Type B pancreatic cell (in vitro differentiated cells): ENCODE results near the genes LONP1, CATSPERD, PRR22, VMAC and DENND1C.

DNA sequence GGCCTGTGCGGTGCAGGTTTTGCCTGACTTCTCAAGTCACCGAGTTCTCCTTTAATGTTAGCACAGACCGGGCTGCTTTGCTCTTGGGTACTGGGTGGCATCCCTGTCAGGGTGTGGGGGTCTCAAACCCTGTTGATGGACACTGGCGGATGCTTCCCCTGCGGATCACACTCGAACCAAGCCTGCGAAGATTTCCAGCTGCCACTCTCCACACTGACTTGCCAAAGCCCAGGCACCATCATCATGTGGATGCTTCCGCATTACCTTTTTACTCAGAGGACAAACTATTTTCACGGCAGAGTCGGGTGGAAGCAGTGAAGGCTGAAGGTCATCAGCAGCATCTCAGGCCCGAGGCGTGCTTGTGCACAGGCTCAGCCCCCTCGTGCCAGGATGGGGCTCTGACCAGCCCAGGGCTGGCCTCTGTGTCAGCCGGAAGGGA, 11.3 kb downstream of the MICOS13 start:
- PRO-cap, result no peak

GRCh38 chr19:5686226-5687551, 3.4 kb upstream of the RPL36 start:
- PRO-cap, result unidirectional peak, plus-strand start at chr19:5686887; unidirectional peak, minus-strand start at chr19:5687122; unidirectional peak, minus-strand start at chr19:5687179

DNA sequence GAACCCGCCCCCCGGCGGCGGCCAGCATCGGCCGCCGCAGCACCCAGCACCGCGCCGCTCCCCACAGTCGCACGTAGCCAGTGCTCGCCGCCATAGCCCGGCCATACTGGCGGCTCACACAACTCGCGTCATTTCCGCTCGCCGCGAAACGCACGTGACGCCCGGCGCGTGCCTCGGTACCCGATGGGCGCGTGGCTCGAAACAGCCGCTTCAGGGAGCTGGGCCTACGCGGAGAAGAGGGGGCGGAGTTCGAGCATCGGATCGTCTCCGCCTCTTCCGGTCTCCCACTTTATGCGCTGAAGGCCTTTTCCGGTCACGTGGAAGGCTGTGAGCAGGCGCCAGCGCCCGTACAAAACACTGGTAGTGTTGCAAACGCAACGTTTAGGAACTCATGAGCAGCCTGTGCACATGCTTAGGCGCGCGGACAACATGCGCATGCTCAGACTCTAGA, at the start of gene LONP1:
Gene LONP1 (minus strand): TSS at position 108 of the 451 bp plus-strand sequence.
- PRO-cap, result bidirectional peak, plus-strand start at position 176 of the sequence, minus-strand start at position 105 of the sequence; bidirectional peak, plus-strand start at position 312 of the sequence, minus-strand start at position 263 of the sequence

DNA sequence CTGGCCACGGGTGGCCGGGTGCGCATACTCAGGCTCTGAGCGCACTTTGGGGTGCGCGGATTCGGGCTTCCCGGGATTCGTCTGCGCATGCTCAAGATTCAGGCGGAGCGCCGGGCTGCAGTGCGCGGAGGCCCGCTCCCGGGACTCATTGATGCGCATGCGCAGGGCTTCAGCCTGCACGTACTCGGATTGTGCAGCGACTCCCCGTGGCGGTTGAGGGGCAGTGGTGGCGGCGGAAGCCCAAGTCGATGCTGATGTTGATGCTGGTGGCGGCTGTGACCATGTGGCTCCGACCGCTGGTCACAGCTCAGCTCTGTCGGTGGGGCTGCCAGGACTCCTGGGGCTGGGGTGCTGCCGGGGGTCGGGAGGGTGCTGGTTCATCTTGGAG, at the start of gene CATSPERD:
Gene CATSPERD (plus strand): TSS at position 148 of the 388 bp plus-strand sequence.
- PRO-cap, result no peak

DNA sequence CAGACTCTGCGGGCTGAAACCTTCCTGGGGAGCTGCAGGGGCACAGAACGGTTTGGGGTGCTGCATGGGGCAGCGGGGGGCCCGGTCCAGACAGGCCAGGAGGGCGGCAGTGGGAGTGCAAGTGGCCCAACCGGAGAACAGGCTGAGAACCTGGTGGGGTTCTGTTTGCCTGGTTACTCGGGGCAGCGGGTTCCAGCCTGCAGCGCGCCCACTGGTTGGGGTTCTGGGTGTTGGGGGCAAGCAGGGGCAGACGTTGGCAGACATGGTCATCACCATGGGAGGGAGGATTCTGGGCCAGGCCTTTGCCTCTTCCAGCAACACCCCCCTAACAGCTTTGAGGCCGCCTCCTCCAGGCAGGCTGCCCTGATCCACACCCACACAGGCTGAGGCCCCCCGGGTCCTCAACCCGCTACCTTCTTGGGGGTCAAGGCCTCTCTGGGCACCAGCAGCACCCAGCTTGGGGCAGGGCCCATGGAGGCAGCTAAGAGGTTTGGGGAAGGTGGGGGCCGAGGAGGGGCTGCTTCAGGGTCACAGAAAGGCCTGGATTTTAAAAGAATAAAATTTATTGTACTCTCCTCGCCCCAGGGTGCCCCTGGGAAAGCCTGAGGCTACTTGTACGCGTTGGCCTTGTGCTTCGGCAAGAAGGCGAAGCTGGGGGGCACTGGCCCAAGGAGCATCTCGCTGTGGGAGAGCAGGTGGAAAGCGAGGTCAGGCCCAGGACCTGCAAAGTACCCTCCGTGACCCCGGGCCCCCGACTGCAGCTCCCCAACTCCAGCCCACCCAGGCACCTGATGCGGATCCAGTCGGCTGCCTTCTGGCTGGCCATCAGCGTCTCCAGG, at the start of gene PRR22:
Gene PRR22 (minus strand): TSS at position 152 of the 839 bp plus-strand sequence.
- PRO-cap, result no peak

DNA sequence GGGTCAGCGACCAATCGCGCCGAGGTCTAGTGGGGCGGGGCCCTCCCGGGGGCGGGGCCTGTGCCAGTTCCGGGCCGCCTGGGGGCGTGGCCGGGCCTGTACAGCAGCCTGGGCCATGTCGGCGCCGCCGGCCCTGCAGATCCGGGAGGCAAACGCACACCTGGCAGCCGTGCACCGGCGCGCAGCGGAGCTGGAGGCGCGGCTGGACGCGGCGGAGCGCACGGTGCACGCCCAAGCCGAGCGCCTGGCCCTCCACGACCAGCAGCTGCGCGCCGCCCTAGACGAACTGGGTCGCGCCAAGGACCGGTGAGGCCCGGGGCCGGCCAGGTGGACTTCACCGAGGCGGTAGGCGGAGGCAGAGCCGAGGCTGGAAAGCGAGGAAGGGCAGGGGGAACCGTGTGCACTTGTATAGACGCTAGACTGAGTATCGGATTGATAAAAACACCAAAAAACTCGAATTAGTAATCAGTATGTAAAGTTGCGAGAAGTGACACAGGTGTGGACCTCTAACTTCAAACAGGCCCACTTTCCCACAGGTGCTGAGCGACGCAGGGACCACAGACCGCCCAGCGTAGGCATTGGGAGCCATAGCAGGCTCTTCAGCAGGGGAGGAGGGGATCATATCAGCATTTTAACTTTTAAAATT, at the start of gene VMAC:
Gene VMAC (plus strand): TSS at position 97 of the 646 bp plus-strand sequence.
- PRO-cap, result unidirectional peak, plus-strand start at position 66 of the sequence; unidirectional peak, plus-strand start at position 138 of the sequence

DNA sequence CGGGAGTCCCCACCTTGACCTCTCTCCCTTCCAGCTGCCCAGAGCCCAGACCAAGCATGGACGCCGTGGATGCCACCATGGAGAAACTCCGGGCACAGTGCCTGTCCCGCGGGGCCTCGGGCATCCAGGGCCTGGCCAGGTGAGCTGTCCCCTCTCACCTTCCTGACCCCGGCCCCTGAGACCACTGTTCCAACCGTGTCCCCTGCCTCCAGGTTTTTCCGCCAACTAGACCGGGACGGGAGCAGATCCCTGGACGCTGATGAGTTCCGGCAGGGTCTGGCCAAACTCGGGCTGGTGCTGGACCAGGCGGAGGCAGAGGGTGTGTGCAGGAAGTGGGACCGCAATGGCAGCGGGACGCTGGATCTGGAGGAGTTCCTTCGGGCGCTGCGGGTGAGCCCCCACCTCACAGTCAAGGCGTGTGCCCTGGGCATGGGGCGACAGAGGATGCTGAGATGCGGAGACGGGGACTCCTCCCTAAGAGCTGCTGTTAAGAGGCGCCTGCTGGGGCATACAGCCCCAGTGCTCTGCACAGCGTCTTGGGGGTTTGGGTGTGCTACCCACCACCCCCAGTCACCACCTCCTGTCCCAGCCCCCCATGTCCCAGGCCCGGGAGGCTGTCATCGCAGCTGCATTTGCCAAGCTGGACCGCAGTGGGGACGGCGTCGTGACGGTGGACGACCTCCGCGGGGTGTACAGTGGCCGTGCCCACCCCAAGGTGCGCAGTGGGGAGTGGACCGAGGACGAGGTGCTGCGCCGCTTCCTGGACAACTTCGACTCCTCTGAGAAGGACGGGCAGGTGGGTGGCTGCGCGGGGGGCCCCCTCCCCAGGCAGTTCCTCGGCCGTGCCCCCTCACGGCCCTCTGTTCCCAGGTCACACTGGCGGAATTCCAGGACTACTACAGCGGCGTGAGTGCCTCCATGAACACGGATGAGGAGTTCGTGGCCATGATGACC, 574 bp downstream of the CAPS start:
- PRO-cap, result no peak

DNA sequence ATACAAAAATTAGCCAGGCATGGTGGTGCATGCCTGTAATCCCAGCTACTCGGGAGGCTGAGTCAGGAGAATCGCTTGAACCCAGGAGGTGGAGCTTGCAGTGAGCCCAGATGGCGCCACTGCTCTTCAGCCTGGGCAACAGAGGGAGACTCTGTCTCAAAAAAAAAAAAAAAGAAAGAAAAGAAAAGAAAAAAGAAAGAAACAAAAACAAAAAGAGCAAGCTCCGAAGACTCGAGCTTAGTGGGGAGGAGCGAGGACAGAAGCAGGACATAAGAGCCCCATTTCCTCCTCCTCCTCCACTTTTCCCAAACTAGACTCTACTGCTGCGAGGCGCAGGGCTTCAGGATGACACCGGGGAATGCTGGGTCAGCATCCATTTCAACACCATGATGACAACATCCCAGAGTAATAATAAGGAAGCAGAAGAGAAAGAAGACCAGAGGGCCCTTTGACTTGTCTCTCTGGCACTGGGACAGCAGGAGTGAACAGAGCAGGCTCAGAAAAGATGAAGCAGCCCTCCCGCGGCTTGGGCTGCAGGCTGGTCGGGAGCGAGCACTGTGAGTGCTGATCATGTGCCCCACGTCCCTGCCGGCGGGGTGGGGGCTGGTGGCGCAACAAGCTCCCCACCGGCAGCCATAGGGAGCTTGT, 30.7 kb downstream of the RANBP3 start:
- PRO-cap, result no peak

DNA sequence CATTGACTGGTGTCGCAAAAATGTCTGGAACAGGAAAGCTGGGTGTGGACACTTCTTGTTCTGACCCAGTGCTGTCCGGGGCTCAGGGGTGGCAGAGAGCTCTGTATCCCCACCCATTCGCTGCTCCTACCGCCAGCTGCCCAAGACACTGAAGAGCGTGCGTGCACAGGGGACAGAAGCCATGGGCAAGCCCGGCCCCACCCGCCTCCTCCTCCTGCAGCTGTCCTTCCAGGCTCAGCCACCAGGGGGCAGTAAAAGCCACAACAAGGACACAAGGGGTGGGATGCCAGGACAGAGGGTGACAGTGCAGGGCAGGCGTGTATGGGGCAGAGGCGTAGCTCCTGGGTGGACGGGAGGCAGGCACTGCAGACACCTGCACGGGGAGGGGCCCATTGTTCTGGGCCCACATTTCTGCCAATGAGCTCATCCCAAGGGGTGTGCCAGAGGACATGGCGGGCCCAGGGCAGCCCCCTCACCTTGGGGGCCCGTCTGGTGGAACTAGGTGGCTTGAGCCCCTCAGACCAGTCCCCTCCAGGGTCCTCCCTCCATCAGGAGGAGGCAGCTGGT, 61.3 kb downstream of the MLLT1 start:
- PRO-cap, result no peak

- PRO-cap, result no peak
Measured at GRCh38 chr19:6220282-6220739, 59.5 kb downstream of the MLLT1 start.

DNA sequence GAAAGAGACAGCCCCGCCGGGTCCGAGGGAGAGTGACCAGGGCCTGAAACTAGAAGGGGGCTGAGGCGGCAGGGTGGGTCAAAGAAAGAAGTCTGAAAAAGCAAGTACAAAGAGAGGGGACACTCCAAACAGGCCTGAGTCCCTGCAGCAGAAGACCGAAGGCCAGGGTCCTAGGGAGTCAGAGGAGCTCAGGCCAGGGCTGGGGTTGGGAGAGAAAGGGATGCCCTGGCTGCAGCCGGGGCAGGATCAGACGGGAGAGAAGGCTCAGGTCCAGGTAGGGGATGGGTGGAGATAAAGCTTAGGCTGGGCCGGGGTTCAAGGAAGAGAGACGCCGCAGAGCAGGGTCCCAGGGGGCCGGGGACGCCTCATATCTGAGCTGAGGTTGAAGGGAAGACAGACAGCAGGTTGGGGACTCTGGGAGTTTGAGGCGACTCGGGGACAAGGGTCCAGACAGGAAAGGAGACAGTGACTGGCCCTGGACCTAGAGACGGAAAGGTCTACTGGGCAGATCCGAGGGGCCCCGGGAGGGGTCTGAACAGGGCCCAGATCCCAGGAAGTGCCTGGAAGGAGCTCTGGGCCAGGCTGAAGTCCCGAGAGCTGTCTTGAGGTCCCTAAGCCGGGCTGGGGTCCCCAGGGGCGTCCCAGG, 836 bp downstream of the MLLT1 start:
- PRO-cap, result no peak

- PRO-cap, result bidirectional peak, plus-strand start at chr19:6372821, minus-strand start at chr19:6372481
Measured at GRCh38 chr19:6372308-6372636, 322 bp upstream of the ALKBH7 start.

GRCh38 chr19:6373404-6373774, 795 bp downstream of the ALKBH7 start:
- PRO-cap, result no peak

GRCh38 chr19:6425038-6425981, 699 bp upstream of the KHSRP start:
- PRO-cap, result no peak

- PRO-cap, result unidirectional peak, plus-strand start at chr19:6470310
Measured at GRCh38 chr19:6470170-6470406, 6.0 kb downstream of the CRB3 start.

GRCh38 chr19:6481599-6482414, at the start of gene DENND1C:
DENND1C (minus strand) TSS chr19:6481787.
- PRO-cap, result no peak

- PRO-cap, result no peak
Measured at GRCh38 chr19:6528800-6529150, 2.1 kb upstream of the TNFSF9 start.

- PRO-cap, result no peak
Measured at GRCh38 chr19:6663462-6663925, 6.5 kb downstream of the TNFSF14 start.

- PRO-cap, result no peak
Measured at GRCh38 chr19:6684559-6685195, 14.7 kb upstream of the TNFSF14 start.

- PRO-cap, result no peak
Measured at GRCh38 chr19:6686378-6686944, 16.5 kb upstream of the TNFSF14 start.